Measurements from ENCODE around the gene NIBAN2.

GRCh38 chr9:127209157-127209771 lies 55.3 kb upstream of the GARNL3 start:
- RRBS, 2 experiments: 32 to 42% methylated on average over 4 of the region's 14 CpGs
CAGE:
- cytosol, long polyA minus RNA: no peak
- cytosol, long polyA plus RNA: no peak
- long polyA plus RNA: no peak
- nucleus, long polyA minus RNA: no peak
- nucleus, long polyA plus RNA: no peak

GRCh38 chr9:127225090-127226266 lies 39.1 kb upstream of the GARNL3 start:
- RRBS, 2 experiments: 5 to 11% methylated on average over 39 of the region's 123 CpGs
CAGE:
- cytosol, long polyA minus RNA: no peak
- cytosol, long polyA plus RNA: no peak
- long polyA plus RNA: start-site peak on the plus strand at chr9:127225189-127225381, 11 and 16 reads in 2 replicates
- nucleus, long polyA minus RNA: no peak
- nucleus, long polyA plus RNA: start-site peak on the plus strand at chr9:127225203-127225321, 18 and 13 reads in 2 replicates

- RRBS, 2 experiments: no CpG with 5 or more reads among the region's 6 CpGs
CAGE:
- cytosol, long polyA minus RNA: no peak
- cytosol, long polyA plus RNA: no peak
- long polyA plus RNA: no peak
- nucleus, long polyA minus RNA: no peak
- nucleus, long polyA plus RNA: no peak
These were observed 46.7 kb downstream of the GARNL3 start for GRCh38 chr9:127311187-127311795.

DNA sequence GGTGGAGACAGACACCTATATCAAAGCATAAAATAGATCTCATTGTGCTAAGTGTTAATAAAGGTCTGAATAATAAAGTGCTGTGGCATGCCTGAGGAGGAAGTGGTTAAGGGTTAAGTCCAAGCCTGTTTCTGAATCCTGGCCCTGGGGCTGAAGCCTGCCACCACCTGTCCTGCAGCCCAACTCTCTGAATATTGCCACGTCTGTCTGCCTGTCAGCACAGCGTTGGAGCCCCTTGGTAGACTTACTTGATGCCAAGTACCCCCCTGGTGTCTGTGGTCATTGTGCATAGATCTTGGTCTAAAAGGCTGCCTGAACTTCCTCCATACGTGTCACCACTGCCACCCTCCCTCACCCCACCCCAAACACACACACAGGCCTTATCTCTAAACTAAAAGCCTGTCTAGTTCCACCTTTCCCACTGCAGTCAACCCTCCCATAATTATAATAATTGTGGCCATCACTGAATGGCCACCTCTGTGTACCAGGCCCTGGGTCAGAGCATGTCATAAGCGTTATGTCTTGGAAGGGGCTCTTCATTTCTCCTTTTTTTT lies 35.4 kb upstream of the SLC2A8 start:
- RRBS, 2 experiments: no CpG with 5 or more reads among the region's 4 CpGs
CAGE:
- cytosol, long polyA minus RNA: no peak
- cytosol, long polyA plus RNA: no peak
- long polyA plus RNA: no peak
- nucleus, long polyA minus RNA: no peak
- nucleus, long polyA plus RNA: no peak

- RRBS, 2 experiments: no CpG with 5 or more reads among the region's 13 CpGs
CAGE:
- cytosol, long polyA minus RNA: no peak
- cytosol, long polyA plus RNA: no peak
- long polyA plus RNA: no peak
- nucleus, long polyA minus RNA: no peak
- nucleus, long polyA plus RNA: no peak
These were observed 718 bp upstream of the SLC2A8 start for GRCh38 chr9:127396288-127396613.

- RRBS, 2 experiments: no CpG with 5 or more reads among the region's 4 CpGs
CAGE:
- cytosol, long polyA minus RNA: no peak
- cytosol, long polyA plus RNA: no peak
- long polyA plus RNA: no peak
- nucleus, long polyA minus RNA: no peak
- nucleus, long polyA plus RNA: no peak
These were observed 6.2 kb downstream of the SLC2A8 start for GRCh38 chr9:127403156-127403603.

DNA sequence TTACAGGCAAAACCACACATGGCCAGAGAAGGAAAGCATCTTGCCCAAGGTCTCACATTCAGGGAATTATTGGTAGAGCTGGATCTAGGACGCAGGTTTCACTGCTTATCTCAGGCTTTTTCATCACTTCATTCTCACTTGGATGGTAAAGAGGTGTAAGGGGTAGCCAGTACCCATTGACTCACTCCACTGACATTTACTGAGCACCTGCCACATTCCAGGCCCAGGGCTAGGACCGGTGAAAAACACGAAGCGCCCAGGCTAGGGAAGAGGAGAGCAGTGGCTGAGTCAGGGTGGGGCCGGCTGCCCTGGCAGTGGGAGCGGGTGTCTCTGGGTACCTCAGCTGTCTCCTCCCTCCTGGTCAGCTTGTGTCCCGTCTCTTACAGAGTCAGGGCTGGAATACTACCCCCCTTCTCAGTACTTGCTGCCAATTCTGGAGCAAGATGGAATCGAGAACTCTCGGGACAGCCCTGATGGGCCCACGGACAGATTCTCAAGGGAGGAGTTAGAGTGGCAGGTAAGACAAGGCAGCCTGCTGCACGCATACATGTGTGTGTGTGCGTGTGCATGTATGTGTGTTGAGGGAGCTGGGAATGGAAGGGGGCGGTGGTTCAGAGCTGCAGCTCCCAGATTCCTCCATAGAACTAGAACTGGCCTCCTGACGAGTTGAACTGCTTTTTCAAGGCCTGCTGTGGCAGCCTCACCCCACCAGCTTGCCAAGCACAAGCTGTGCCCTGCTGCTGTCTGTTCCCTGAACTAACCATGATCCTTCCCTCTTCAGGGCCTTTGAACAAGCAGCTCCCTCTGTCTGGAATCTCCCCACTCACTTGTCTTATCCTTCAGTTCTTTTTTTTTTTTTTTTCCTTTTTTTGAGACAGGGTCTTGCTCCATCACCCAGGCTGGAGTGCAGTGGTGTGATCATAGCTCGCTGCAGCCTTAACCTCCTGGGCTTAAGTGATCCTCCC lies 22.4 kb downstream of the LRSAM1 start:
- RRBS, 2 experiments: 99% methylated on average over 4 of the region's 15 CpGs; no CpG with 5 or more reads in 1 of the 2 experiments
CAGE:
- cytosol, long polyA minus RNA: no peak
- cytosol, long polyA plus RNA: no peak
- long polyA plus RNA: no peak
- nucleus, long polyA minus RNA: no peak
- nucleus, long polyA plus RNA: no peak

DNA sequence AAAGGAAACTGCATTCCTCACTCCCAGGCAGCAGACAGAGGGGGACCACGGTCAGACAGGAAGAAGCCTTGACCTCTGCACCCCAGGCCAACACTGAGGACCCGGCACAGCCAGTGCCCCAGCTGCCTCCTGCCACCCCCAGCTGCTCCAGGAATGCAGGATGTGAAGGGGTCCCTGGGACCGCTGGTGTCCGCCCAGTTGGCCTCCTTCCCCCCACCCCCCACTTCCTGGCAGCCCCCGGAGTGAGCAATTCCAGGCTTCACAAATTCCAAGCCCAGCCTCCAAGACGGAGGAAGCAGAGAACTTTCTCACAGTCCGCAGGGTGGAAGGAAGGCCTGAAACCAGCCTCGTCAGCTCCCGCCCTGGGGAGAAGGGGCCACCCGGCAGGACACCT lies 47.5 kb downstream of the NIBAN2 start:
- RRBS, 2 experiments: no CpG with 5 or more reads among the region's 10 CpGs
CAGE:
- cytosol, long polyA minus RNA: no peak
- cytosol, long polyA plus RNA: no peak
- long polyA plus RNA: no peak
- nucleus, long polyA minus RNA: no peak
- nucleus, long polyA plus RNA: no peak

- RRBS, 2 experiments: no CpG with 5 or more reads among the region's 10 CpGs
CAGE:
- cytosol, long polyA minus RNA: no peak
- cytosol, long polyA plus RNA: no peak
- long polyA plus RNA: no peak
- nucleus, long polyA minus RNA: no peak
- nucleus, long polyA plus RNA: no peak
These were observed 12.8 kb downstream of the NIBAN2 start for GRCh38 chr9:127556007-127556612.

- RRBS, 2 experiments: 84 to 98% methylated on average over 1 of the region's 14 CpGs
CAGE:
- cytosol, long polyA minus RNA: no peak
- cytosol, long polyA plus RNA: no peak
- long polyA plus RNA: no peak
- nucleus, long polyA minus RNA: no peak
- nucleus, long polyA plus RNA: no peak
These were observed 6.0 kb downstream of the NIBAN2 start for GRCh38 chr9:127562729-127563351.

DNA sequence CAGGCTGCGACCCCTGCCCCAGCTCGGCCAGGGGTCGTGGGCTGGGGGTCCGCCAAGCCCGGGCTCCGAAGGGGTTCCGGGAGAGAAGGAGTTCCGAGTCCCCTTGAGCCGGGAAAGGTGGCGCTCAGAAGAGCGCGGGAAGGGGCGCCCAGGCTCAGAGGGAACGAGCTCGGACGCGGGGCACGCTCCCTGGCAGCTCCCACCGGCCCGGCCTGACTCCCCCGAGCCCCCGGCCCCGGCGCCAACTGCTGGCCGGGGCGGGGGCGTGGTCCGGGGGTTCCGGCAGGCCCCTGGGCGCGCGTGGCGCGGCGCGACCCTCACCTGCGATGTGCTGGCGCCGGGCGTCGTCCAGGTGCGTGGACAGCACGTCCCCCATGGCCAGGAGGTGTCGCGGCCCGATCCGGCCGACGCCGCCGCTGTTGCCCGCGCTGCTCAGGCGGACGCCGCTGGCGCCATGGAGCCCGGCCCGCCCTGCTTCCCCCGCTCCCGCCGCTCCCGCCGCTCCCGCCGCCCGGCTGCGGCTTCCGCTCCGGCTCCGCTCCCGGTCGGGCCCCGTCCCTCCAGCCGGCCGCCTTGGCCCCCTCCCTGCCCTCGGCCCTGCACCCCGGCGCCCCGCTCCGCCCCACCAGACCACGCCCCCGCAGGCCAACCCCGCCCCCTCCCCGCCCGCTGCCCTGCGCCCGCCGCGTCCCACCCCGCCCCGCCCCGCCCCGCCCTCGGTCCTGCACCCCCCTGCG lies at the start of gene NIBAN2:
Gene NIBAN2, minus strand, starts transcription at position 575 of the 737 bp plus-strand sequence.
- RRBS, 2 experiments: 2% methylated on average over 51 of the region's 96 CpGs
CAGE:
- cytosol, long polyA minus RNA: no peak
- cytosol, long polyA plus RNA: no peak
- long polyA plus RNA: start-site peak on the minus strand centred at position 560 of the sequence, 68 bp wide, 41 and 47 reads in 2 replicates
- nucleus, long polyA minus RNA: no peak
- nucleus, long polyA plus RNA: no peak

DNA sequence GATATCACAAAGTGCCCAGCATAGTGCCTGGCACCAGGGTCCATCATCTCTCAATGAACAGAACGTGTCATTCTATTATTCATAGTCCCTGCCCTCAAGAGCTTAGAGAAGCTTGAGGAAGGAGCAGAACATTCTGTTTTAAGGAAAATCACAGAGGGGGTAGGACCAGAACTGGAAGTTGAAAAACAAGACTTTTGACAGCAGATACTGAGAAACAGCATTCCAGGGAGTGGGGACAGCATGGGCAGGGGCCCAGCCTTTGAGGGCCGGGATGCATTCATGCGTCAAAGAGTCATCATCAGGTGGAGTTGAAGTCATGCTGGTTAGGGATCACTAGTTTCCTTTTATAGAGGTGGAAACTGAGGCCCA lies 1.6 kb upstream of the NIBAN2 start:
- RRBS, 2 experiments: no CpG with 5 or more reads among the region's 3 CpGs
CAGE:
- cytosol, long polyA minus RNA: no peak
- cytosol, long polyA plus RNA: no peak
- long polyA plus RNA: no peak
- nucleus, long polyA minus RNA: no peak
- nucleus, long polyA plus RNA: no peak

GRCh38 chr9:127738588-127738861 lies 3.4 kb upstream of the TOR2A start:
- RRBS, 2 experiments: 50 to 56% methylated on average over 1 of the region's 9 CpGs
CAGE:
- cytosol, long polyA minus RNA: no peak
- cytosol, long polyA plus RNA: no peak
- long polyA plus RNA: no peak
- nucleus, long polyA minus RNA: no peak
- nucleus, long polyA plus RNA: no peak

GRCh38 chr9:127782895-127783584 lies 2.8 kb upstream of the CDK9 start:
- RRBS, 2 experiments: no CpG with 5 or more reads among the region's 19 CpGs
CAGE:
- cytosol, long polyA minus RNA: no peak
- cytosol, long polyA plus RNA: no peak
- long polyA plus RNA: no peak
- nucleus, long polyA minus RNA: no peak
- nucleus, long polyA plus RNA: no peak

DNA sequence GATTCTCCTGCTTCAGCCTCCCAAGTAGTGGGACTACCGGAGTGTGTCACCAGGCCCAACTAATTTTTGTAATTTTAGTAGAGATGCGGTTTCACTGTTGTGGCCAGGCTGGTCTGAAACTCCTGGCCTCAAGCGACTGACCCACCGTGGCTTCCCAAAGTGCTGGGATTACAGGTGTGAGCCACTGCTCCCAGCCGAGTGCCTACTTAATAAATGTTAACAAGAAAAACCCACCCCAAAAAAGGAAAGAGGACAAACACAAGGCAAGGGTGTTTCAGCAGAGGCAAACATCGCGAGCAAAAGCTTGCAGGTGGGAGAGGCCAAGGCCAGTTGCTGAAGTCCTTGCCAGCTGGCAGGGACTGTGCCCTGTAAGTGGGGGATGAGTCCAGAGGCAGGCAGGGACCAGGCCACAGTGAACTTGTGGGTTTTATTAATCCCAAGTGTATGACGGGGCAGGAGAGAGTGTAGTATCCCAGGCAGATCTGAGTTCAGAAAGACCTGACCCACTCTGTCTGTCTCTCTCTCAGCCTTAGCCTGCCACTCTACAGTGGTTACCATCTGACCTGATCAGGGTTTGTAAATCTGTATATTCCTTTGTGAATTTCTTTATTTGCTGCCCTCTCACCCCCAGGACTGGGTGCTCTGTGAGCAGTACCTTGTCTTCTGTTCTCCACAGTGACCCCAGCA lies 6.3 kb upstream of the FPGS start:
- RRBS, 2 experiments: no CpG with 5 or more reads among the region's 8 CpGs
CAGE:
- cytosol, long polyA minus RNA: no peak
- cytosol, long polyA plus RNA: no peak
- long polyA plus RNA: no peak
- nucleus, long polyA minus RNA: no peak
- nucleus, long polyA plus RNA: no peak

GRCh38 chr9:127829201-127829711 lies 25.2 kb downstream of the ENG start:
- RRBS, 2 experiments: no CpG with 5 or more reads among the region's 4 CpGs
CAGE:
- cytosol, long polyA minus RNA: no peak
- cytosol, long polyA plus RNA: no peak
- long polyA plus RNA: no peak
- nucleus, long polyA minus RNA: no peak
- nucleus, long polyA plus RNA: no peak

- RRBS, 2 experiments: 15 to 23% methylated on average over 10 of the region's 25 CpGs
CAGE:
- cytosol, long polyA minus RNA: no peak
- cytosol, long polyA plus RNA: no peak
- long polyA plus RNA: no peak
- nucleus, long polyA minus RNA: no peak
- nucleus, long polyA plus RNA: no peak
These were observed 2.2 kb downstream of the PIP5KL1 start for GRCh38 chr9:127928110-127929077.

DNA sequence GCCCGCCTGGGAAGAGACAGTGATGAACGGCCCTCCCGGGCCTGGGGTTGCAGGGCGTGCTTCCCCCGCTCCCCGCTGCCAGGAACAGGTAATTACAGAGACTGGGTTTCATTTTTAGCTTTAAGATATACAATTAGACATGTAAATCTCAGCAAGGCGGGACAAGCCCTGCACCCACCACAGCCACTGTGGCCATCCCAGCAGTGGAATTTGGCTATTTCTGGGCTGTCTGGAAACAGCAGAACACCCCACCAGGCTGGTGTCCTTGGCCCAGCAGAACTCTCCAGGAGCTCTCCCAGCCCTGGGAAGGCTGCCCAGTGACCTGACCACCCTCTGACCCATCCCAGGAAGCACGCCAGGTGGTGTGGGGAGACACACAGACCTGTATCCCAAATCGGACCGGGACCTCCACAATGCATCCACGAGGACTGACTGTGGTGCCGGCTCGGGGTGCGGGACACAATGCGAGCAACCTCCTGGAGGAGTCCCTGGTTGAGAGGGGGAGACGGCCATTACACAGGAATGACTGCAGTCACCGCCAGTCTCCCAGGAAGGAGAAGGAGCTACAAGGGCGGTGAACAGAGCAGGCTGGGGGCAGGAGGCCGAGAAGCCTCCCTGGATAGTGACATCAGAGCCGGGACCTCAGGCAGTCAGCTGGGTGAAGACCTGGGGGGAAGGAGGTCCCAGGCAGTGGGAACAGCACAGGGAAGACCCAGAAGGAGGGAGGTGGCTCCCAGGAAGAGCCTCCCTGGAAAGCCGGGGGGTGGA lies 17.3 kb downstream of the EEIG1 start:
- RRBS, 2 experiments: 96 to 100% methylated on average over 2 of the region's 21 CpGs
CAGE:
- cytosol, long polyA minus RNA: no peak
- cytosol, long polyA plus RNA: no peak
- long polyA plus RNA: no peak
- nucleus, long polyA minus RNA: no peak
- nucleus, long polyA plus RNA: no peak

DNA sequence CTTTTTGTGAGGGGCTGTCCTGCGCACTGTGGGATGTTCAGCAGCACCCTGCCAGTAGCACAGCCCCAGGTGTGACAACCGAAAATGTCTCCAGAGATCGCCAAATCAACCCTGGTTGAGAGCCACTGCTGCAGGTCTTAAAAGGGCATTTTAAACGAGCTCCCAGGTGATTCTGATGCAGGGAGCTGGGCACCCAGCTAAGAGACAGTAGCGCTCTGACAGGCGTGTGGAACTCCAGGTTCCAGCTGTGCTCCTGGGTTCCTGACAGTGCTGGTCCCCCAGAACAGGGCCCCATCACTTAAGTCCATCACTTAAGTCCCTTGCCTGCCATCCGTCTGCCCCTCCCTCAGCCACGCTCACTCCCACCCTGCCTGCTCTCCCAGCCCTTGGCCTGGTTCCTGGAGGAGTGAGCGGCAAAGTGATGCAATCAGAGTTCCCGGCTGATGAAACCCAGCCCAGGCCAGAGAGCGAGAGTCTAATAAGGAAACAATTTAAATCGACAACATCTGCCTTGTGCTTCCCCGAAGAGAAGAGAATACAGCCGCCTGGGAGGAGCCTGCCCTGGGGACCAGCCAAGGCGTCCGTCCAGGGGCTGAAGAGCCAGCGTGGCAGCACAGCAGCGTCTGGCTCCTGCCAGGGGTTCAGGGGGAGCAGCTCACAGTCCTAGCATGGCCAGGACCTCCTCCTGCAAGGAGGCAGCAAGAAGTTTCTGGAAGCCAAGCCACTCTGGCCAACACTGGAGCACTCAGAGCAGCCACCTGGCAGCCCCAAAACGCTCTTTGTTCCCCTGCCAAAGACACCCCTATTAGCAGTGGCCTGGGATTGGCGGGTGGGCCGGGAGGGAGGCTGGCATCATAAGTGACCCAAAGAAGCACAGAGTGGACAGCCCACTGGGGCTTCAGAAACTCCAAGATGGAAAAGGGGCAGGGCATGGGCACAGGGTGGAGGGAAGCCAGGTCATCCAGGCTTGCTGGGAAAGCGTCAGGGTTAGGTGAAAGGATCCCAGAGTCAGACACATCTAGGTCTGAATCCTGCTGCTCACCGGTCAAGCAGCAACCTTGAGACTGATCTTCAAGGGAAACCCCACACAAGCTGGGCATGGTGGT lies 15.2 kb downstream of the EEIG1 start:
- RRBS, 2 experiments: 100% methylated on average over 1 of the region's 23 CpGs; no CpG with 5 or more reads in 1 of the 2 experiments
CAGE:
- cytosol, long polyA minus RNA: no peak
- cytosol, long polyA plus RNA: no peak
- long polyA plus RNA: no peak
- nucleus, long polyA minus RNA: no peak
- nucleus, long polyA plus RNA: no peak

DNA sequence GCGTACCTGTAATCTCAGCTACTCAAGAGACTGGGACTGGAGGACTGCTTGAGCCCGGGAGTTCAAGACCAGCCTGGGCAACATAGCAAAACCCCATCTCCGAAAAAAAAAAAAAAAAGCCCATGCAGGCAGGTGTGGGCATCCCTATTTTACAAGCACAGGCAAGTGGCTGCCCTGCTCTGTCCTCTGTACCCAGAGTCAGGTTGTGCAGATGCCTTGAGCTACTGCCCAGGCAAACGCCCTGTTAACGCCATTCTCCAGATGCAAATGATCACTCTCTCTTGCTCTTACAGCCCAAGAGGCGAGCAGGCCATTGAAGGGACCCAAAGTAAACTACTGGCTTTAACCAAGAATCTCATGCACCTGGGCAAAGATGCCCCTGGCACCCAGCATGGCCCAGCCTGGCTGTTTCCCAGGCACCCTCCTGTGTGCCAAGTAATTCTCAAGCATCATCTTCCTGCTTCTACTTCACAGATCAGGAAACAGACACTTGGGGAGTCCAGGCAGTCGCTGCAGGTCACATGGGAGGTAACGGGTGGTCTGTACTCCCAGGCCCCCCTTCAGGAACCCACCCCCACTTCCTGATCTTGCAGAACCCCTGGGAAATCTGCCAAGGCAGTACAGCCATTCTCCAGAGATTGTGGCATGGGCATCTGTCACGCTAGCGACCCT lies 14.3 kb downstream of the EEIG1 start:
- RRBS, 2 experiments: no CpG with 5 or more reads among the region's 10 CpGs
CAGE:
- cytosol, long polyA minus RNA: no peak
- cytosol, long polyA plus RNA: no peak
- long polyA plus RNA: no peak
- nucleus, long polyA minus RNA: no peak
- nucleus, long polyA plus RNA: no peak